ENCODE data around the genes MLXIPL, VPS37D and CLIP2.

GRCh38 chr7:73330037-73330747, 2.2 kb downstream of the FKBP6 start:
- PRO-cap: no peak

DNA sequence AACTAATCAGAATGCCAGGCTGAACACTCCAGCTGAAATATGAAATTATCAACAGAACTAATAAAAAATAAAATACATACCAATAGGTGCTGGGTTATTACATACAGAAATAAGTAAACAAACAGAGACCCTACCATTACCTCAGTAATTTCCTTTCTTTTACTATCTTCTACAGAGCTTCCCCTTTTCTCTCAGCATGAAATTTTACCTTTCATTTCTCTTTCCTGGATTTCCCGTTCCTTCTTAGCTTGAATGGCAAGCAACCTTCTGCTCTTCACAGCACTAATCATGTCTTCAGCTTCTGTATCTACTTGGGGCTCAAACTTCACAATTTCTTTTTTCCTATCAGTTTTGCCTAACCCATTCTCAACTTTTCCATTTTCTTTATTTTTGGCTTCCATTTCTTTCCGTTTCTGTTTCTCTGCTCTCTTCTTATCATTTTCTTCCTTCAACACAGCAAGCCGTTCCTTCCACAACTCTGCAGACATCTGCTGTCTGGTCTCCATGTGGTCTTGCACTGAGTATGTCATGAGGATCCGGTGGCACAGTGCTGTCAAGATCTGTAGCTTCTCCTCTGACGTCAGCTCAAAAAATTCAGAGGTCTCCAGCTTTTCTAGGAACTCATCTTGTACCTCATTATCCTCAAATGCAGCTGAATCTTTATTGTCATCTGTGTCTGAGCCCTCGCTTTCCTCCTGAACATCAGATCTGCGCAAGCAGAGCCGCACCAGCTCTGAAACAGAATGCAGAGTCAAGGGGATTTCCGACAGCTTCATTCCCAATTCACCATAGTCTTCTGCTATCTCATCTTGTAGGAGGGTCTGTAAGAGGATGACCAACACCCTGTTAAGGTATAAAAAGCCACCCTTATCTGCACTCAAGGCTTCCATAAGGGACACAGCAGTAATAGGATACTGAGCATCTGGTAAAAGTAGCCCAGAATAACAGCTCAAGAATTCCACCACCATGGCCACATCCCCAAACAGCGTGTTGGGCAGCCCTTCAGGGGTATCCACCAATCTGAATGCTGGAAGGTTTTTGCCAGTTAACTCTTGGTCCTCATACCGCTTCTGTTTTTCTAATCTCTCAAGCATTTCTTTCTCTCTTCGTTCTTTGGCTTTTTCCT, 43.4 kb downstream of the FZD9 start:
- PRO-cap: no peak

- PRO-cap: no peak
These were observed 44.2 kb downstream of the FZD9 start for GRCh38 chr7:73477786-73478109.

DNA sequence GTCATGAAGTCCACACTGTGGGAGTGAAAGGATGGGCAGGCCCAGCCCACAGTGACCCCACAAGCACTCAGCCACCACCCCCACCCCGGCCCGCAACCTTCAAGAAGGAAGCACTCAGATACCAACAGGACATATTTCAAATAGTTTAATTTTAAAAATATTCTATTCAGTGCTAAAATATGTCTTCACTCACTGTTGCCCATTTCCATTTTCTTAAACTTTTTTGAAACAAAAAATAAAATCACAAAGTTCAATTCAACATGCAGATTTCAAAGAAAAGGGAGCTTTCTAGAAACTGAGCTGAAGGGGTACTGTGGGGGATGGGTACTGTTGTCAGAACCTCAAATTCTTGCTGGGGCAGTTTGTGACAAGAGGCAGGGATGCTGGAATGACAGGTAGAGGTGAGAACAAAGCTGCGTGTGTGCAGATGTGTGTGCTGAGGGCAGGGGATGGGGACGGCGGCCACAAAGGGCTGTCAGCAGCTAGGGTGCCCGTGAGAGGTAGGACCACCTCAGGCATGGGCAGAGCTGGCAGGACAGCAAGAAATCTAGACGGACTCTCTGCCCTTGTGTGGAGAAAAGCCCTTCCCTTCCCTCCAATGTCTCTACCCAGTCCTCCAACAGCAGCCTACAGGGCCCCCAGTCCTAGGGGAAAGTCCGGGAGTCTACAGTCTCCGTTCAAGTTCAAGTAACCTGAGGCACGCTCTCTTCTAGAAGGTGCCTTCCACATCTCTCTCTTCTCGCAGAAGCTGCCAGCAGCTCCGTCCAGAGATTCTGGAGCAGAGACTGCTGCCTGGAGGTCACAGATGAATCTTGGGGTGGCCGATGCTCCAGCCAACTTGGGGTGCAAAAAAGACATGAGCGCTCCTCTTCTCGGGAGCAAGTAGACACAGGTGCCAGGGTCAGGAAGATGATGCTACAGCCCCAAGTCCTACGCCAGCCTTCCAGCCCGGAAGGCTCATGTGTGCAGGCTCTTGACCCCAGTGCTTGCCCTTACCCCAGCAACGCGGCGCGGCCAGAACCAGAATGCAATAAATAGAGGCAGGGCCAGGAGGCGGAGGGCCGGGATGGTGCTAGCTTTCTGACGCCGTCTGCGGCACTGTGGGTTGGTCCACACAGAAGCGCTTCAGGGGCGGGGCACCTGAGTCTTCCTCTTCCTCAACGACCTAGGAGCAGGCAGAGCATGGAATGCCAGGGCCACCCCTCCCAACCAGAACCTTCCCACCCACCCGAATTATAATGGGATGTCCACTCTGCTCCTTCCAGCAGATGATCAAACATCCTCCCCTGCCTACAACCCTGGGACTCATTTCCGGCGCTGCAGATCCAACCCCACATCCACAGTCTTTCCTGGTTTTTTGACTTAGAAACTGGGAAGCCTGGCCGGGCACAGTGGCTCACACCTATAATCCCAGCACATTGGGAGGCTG, 14.6 kb upstream of the BAZ1B start:
- PRO-cap: no peak

GRCh38 chr7:73555709-73556149, 1.8 kb downstream of the BCL7B start:
- PRO-cap: no peak

DNA sequence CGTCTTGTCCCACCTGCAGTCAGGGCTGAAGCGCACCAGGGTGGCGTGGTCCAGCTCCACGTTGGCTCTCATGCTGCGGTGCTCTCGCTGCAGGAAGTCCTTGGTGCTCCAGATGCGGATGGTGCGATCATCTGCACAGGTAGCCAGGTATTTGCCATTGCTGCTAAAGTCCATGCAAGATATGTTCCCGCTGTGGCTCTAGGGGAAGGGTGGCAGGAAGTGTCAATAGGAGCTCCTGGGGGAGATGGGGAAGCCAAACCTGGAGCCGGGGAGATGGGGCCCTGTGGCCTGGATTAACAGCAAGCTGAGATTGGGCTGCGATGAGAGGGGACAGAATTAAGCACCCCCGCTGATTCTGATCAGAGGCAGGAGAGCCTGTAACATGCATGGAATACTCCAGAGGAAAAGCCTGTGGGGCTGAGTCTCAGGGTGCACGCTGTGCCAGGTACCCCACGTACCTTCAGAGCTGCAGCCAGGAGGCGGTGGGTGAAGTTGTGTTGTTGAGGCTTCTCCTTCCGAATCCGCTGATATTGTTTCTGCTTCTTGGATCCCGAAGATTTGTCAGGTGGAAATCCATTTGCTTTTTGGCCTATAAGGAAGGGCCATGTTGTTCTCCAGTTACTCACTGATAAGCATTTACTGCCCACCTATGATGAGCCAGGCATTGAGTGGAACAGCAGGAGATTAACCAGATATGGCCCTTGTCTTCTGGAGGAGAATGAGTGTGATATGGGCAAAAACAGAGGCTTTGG, 4.3 kb downstream of the TBL2 start:
- PRO-cap: no peak

DNA sequence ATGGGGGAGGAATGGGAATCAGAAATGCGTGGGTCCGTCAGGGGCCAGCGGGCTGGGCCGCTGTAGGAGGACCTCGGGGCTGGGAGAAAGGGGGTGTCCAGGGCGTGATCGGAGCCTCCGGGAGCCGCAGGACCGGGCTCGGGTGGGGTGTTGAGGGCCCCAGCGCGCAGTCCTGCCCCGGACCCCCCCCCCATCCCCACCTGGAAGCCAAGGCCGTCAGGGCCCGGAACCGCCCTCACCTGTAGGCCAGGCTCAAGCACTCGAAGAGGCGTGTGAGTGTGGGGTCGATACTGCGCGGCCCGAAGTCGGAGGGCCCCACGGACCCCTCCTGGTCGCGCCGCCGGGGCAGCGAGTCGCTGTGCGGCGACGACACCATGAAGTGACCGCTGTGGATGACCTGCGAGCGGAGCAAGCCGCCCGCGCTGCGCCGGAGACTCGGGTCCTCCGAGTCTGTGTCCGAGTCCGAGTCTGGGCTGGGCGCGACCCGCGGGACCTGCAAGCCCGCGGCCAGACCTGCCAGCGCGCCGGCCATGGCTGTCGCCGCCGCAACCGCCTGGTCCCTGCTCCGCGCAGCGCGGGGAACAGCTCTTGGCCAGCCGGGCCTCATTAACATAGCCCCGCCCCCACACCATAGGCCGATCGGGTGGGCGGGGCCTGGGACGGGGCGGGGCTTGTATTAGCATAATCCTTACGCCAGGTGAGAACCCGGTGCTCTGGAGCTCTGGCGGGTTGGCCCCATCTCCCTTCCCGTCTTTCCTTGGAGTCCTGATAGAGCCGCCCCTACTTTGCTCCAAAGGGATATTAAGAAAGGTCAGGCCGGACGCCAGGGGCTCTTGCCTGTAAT, at the start of gene MLXIPL:
Gene MLXIPL, minus strand, starts transcription at position 562 of the 844 bp plus-strand sequence.
- PRO-cap: no peak

- PRO-cap: unidirectional peak, plus-strand start at chr7:73667831
These were observed at the start of gene VPS37D for GRCh38 chr7:73667359-73668255. Gene VPS37D (plus strand): TSS chr7:73667831.

GRCh38 chr7:73716745-73717786, 2.4 kb downstream of the STX1A start:
- PRO-cap: no peak

GRCh38 chr7:73773568-73774229, 3.6 kb upstream of the CLDN3 start:
- PRO-cap: no peak

DNA sequence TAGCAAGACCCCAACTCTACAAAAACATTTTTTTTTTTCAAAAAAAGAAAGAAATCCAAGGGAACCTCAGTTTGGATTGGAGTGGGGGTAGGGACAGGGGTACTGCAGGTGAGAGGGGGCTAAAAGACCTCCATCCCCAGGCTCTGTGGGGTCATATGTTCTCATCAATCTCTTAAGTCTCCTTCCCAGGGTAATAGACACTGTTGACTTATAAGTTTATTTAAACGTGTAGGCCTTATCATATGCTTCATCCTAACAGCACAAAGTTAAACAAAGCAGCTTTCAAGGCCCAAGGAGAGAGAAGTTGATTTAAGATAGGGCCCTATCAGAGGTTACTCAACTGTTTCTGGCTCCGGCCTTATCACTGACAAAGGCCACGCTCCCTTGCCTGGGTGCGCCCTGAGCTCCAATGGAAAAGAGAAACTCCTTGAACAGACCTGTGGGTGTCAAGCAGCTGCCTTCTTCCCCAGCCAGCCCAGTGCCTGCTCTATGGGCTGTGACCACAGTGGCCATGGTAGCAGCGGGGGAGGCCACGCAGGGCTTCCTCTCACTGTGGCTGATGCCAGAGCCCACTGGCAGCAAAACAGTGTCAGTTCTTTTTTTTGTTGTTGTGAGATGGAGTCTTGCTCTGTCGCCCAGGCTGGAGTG, 23.5 kb upstream of the CLDN3 start:
- PRO-cap: no peak

- PRO-cap: no peak
These were observed 454 bp downstream of the CLDN4 start for GRCh38 chr7:73831181-73831719.

- PRO-cap: no peak
These were observed 7.8 kb upstream of the METTL27 start for GRCh38 chr7:73850079-73850561.

GRCh38 chr7:73855478-73856291, 5.3 kb upstream of the TMEM270 start:
- PRO-cap: no peak

DNA sequence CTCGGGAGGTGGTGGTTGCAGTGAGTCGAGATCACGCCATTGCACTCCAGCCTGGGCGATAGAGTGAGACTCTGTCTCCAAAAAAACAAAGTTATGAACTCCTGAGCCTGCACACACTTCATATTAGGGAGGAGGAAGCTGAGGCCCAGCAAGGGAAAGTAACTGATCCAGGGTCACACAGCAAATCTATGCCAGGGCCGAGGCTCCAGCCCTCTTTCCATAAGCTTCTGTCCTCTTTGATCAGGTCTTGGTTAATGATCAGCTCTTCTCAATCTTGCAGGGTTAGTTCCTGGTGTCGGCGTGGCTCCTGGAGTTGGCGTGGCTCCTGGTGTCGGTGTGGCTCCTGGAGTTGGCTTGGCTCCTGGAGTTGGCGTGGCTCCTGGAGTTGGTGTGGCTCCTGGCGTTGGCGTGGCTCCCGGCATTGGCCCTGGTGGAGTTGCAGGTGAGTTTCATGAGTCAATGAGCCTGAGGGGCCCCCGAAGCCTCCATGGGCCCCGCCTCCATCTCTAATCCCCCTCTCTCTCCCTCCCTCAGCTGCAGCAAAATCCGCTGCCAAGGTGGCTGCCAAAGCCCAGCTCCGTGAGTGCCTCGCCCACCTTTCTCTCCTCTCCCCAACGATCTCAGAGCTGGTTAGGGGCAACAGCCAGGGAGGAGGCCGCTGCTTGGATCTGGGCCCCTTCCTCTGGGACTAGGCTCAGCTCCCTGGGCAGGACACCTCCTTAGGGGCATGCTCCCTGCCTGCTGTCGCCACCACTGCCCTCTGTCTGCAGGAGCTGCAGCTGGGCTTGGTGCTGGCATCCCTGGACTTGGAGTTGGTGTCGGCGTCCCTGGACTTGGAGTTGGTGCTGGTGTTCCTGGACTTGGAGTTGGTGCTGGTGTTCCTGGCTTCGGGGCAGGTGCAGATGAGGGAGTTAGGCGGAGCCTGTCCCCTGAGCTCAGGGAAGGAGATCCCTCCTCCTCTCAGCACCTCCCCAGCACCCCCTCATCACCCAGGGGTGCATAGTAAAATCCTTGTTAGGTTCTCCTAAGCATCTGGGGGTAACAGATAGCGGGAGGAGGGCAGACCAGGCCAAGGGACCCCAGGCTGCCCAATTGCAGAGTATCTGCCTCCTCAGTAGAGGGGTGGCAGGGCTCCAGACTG, 23.6 kb upstream of the LIMK1 start:
- PRO-cap: no peak

- PRO-cap: no peak
These were observed 9.3 kb downstream of the LIMK1 start for GRCh38 chr7:74092657-74093493.

DNA sequence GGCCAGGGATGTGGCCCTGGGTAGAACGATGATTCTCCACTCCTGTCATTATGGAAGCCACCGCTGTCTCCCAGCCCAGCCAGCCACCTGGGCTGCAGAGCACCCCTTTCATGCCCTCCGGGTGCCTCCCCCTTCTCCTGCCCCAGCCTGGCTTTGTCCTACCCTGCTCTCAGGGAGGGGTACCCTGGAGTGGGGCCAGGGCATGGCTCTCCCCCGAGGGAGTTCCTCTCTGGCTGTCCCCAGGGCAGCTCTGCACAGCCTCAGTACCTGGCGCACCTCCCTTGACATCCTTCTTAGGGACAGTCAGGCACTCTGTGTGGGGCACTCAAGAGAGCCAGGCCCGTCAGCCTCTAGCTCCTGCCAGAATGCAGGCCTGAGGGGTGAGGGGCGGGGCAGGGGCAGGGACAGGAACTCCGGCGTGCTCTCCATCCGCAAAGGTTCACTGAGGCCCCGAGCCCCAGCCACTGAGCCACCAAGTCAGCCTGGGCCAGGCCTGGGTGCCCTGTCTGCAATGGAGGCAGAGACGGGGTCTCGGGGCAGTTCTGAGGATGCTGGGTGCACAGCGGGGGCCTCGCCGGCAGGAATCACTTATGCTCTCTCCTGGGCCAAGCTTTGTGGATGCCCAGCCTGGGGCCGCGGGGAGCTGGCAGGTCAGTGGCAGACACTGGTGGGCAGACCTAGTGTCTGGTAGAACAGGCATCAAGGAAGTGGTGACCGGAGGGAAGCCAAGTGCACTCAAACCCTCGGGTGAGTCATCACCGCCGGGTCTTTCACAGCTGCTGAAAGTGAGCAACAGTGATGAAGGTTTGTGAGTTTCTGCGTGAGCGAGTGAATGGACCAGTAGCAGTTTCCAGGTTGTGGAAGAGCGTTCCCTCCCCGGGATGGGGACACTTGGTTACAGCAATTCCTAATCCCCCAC, 10.2 kb downstream of the LIMK1 start:
- PRO-cap: no peak

DNA sequence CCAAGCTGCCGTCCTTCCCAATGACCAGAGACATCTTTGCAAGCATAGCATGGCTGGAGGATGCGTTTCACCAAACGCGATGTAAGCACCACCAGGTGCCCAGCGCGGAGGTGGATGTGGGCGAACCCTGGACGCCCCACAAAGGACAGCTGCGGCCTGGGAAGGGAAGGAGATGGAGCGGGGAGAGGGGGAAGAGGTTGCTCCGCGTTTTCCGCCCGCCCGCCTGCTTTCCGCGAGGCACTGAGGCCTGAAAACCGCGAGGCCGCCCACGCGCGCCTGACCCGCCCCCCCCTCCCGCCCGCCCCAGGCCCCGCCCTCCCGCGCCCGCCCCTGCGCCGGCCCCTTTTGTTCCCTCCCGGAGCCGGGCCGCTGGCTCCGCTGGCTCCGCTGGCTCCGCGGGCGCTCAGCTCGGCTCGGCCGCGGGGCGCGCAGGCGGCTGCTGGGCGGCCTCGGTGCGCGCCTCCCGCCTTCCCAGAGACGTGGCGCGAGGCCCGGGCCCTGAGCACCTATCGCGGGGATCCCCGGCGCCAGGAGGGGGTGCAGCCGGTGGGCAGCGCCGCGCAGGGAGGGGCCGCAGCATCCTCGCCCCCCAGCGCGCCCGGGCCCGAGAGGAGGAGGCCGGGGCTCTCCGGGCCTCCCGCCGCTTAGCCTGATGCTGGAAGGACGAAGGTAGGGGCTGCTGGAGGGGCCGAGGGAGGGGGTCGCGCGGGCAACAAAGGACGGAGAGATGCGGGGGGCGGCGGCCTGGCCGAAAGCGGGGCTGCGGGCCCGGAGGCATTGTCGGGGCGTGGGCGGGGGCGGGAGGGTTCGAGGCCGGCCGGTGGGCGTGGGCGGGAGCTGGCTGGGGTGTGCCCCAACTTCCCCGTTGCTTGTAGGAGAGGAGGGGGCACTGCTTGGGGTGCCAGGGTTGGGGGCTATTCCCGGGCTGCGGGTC, at the start of gene CLIP2:
Gene CLIP2, plus strand, starts transcription at position 342 of the 934 bp plus-strand sequence.
- PRO-cap: bidirectional peak, plus-strand start at position 348 of the sequence, minus-strand start at position 225 of the sequence

DNA sequence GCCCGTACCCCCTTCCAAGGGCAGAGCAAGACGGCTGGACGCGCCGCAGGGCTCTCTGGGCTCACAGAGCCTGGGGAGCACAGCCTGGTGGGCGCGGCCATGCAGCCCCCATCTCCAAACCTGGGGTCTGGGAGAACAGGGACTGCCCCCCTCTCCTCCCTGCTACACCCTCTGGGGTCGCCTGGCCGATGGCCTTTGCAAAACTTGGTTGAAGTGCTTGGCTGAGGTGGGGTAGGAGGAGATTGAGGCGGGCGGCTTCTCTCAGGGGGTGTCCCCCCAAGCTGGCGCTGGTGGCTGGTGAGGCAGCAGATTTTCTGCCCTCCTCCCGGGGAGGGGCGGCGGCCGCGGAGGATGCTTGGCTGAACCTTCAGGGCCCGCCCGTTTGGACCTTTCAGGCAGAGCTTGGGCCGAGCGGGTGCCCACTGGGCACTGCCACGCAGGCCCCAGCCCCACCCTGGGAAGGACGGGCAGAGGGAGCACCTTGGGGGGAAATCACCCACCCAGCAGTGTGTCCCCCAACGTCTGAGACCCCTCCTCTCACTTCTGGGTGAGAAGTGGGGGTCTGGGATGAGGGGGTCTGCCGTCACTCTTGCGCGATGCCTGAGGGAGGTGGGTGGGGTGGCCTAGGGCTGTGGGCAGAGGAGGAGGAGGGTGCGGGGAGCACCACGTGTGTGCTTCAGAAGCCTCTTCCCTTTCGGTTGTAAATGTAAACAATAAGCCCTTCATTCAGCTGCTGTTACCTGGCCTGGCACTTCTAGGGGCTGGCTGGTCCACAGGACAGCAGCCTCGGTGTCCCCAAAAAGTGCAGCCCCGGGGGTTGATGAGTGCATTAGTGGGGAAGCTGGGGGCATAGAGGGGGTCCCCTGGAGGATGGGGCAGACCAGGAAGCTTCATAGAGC, 1.1 kb downstream of the CLIP2 start:
- PRO-cap: bidirectional peak, plus-strand start at position 394 of the sequence, minus-strand start at position 289 of the sequence

DNA sequence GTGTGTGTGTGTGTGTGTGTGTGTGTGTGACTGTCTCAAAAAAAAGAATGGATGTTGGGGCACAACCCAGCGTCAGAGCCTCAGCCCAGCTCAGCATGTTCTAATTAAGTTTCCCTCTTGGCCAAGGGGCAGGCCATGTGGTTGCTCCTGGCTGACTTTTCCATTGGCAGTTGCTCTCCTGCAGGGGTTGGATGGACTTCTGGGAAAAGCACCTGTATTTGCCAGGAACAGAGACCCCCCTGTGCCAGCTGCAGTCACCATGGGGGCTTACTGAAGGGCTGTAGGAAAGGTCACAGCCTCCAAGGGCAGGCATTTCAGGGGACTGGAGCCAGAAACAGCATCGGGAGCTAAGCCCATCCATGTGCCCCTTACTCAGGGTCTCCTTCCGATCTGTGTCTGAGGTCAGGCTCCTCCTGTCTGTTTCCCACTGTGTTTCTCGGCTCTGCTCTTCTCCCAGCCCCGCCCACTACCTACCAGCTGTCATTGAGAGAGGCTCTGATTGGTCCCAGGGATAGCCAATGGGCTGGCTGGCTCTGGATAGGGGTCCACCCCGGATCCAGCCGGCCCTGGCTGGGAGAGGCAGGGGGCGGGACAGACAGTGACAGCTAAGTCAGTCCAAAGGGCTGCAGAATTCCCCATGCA, 75.9 kb downstream of the CLIP2 start:
- PRO-cap: no peak